MCF 10A (cell line): ENCODE measurements around the genes POMGNT1, UQCRH and TEX38.

GRCh38 chr1:46197389-46198669, at the start of gene POMGNT1:
Gene POMGNT1, minus strand, starts transcription at chr1:46198434.
- PRO-cap = bidirectional peak, plus-strand start at chr1:46198593, minus-strand start at chr1:46198419
- RRBS = under 1% methylated on average over 17 of the region's 73 CpGs

DNA sequence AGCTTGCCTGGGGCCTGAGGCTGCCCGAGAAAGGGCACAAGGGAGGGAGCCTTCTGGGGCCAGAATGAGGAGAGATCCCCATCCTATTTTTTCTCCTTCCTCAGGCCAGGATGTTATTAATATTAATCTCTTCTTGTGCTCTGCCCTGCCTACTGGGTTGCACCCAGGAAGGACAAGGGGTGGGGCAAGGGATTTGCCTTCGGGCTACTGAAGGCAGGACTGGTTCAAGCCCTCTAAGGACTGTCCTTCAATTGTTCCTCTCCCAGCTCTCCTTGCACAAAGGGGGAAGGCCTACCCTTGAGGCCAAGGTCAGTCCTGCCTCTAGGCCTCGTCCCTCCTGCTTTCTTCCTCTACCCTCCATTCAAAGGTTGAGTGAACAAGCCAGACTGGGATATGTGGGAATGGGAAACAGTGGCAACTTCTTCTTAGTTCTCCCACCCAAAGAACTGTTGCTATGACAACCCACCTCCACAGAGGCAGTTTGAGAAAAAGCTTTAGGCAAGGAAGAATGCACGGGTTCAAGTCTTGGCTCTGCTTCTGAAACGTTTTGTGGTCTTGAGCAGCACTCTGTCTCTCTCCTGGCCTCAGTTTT, 2.6 kb downstream of the LURAP1 start:
- PRO-cap = no peak
- RRBS = no CpG with 5 or more reads among the region's 5 CpGs

DNA sequence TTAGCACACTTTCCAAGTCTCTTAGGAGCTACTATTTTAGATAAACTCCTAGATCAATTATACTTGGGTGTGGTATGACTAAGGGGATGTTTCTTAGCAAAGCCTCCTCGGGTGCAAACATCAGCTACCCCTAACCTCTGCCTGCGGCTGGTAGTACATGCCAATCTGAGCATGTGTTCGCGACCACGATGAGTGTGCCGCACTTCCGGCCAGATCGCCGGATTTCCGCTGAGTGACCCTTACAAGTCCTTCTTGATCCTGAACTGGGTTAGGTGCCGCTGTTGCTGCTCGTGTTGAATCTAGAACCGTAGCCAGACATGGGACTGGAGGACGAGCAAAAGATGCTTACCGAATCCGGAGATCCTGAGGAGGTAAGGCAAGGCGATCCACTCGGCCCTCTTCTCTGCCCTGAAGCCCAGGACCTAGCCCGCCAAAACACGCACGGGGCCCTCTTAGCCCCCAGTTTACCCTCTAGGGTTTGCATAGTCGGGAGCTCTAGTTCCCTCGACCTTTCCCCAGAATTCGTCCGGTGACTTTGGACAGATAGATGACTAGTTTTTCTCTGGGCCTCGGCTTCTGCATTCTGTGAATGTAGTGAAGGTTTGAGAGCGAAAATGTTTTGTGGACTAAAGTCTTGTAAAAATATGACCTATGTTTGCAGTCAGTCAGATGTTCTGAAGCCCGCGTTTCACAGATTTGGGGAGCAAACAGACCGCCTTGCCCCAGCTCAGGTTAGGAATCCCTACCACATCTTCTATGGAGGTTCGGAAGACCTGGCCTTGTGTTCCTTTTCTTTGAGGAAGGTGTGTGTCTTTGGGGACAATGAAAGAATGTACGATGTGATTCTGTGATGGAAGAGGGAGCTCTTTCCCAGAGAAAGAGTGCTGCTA, at the start of gene UQCRH:
Gene UQCRH (plus strand): TSS at position 249 of the 890 bp plus-strand sequence.
- PRO-cap = bidirectional peak, plus-strand start at position 242 of the sequence, minus-strand start outside the sequence
- RRBS = no CpG with 5 or more reads among the region's 32 CpGs

DNA sequence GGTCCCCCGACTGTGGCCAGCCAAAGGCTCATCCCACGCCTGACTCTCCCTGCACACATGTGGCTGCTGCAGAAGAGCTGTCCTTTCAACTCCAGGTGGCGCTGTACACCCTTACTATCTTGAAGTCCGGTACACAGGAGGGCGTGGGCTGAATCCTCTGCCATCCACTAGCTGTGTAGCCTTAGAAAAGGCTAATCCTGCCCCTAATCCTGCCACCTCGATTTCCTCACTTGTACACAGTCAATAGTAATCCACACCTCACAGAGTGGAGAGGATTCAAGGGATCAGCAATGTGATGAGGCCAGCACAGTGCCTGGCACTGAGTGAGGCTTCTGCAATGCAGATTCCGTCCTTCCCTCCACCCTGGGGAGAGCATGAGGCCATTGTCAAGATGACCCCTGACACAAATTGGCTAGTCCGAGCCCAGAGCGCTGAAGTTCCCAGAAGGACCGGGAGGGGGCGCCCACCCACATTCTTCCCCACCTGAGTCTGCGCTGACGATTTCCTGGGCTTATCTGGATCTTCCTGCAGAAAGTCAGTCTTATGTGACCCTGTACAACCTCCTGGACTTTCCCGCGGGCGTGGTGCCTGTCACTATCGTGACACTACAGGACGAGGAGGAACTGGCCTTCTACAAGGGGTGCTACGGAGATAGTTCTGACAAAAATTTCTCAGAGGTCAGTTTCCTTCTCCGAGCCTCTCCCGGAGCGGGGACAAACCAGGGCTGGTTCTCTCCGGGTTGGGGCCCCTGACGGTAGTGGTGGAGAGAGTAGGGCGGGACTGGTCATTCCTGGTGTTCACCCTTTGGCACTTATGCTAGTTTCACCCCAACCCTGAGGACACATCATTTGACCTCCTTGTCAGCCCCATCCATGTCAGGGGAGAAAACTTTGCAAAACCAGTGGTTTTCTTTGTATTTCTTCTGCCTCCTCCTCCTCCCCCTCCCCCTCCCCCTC, 47.0 kb upstream of the DMBX1 start:
- PRO-cap = no peak
- RRBS = no CpG with 5 or more reads among the region's 25 CpGs

DNA sequence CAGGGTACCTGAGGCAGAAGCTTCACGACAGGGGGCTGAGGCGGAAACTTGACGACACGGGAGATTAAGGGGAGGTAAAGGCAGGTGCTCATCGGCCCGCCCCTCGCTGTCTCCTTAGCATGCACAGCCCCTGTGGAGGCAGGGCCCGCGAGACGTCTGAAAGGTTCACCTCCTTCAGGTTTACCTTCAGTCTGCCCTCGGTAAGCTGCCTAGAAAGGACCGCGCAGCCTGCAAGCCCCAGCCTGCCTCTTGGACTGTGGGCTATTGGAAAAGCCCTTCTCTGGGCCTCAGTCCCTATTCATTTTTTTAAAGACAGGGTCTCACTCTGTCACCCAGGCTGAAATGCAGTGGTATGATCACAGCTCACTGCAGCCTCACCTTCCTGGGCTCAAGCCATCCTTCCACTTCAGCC, 12.3 kb downstream of the TMEM275 start:
- PRO-cap = no peak
- RRBS = no CpG with 5 or more reads among the region's 13 CpGs

DNA sequence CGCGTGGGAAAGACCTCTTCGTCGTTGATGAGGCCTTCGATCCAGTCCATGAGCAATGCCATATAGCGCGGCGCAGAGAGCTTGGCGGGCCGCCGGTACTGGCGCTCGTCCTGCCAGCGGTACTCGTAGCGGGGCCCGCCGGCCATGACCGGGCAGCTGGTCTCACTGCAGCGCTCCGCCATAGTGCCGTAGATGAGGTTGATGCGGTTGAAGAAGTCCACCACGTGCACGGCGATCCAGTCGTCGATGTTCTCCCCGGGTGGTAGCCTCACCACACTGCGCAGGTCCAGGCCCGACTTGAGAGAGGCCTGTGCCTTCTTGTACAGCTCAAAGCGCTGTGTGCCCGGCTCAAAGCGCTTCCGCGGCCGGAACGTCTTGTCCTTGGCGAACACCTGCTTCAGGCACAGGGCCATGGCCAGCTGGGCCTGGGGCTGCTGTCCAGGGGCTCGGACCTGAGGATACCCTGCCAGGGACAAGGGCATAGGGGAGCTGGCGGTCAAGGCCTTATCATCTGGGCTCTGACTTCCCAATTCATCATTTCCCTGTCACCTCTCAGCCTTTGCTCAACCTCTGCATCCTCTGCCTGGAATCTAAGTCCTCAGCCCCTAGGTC, 3.6 kb downstream of the MOB3C start:
- PRO-cap = no peak
- RRBS = 92% methylated on average over 12 of the region's 41 CpGs

DNA sequence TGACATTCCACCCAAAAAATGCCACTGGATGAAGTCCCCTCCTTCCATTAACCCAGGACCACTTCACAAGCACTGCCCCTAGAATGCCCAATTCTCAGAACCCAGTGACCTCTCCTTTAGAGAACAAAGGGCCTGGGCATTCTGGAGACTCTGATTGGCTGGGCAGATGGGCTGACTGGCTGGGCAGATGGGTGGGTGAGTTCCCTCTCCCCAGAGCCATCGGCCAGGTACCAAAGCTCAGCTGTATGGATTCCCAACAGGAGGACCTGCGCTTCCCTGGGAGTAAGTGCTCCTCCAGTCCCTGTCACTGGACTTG, at the start of gene TEX38:
Gene TEX38 (plus strand): TSS at position 165 of the 316 bp plus-strand sequence.
- PRO-cap = no peak
- RRBS = no CpG with 5 or more reads among the region's 2 CpGs

GRCh38 chr1:46806084-46807242, 7.6 kb downstream of the CYP4B1 start:
- PRO-cap = no peak
- RRBS = no CpG with 5 or more reads among the region's 17 CpGs

DNA sequence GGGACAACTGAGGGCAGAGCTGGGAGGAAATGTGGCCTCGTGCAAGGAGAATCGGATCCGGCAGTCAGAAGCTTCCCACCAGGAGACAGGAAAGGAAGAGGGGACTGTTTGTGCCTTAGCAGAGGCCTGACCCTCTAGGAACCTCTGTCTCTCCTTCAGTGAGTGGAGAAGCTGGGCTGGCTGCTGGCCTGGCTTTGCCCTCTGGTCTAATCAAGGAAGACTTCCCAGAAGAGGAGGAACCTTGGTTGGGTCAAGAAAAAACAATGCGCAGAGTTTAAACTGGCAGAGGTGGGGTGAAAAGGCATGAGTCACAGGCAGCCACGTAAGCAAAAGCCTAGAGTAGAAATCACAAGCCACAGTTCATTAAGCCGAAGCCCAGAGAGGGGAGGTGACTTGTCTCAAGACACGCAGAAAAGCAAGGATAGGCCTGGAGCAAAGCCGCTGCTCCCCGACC, 8.0 kb downstream of the PDZK1IP1 start:
- PRO-cap = bidirectional peak, plus-strand start at position 363 of the sequence, minus-strand start at position 159 of the sequence
- RRBS = no CpG with 5 or more reads among the region's 9 CpGs

- PRO-cap = no peak
- RRBS = 38% methylated on average over 6 of the region's 71 CpGs
Measured at GRCh38 chr1:47230635-47231667, 1.1 kb downstream of the TAL1 start.

DNA sequence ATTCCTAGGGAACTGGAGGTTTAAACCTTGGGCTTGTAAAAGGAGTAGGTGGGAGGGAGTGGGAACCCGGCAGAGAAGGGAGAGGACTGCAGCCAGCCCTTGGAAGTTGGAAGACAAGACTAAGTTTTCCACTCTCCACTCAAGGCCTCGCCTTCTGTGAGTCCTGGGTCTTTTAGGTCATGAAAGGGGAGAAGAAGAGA, 247.1 kb downstream of the FOXD2 start:
- PRO-cap = no peak
- RRBS = no CpG with 5 or more reads among the region's 2 CpGs

DNA sequence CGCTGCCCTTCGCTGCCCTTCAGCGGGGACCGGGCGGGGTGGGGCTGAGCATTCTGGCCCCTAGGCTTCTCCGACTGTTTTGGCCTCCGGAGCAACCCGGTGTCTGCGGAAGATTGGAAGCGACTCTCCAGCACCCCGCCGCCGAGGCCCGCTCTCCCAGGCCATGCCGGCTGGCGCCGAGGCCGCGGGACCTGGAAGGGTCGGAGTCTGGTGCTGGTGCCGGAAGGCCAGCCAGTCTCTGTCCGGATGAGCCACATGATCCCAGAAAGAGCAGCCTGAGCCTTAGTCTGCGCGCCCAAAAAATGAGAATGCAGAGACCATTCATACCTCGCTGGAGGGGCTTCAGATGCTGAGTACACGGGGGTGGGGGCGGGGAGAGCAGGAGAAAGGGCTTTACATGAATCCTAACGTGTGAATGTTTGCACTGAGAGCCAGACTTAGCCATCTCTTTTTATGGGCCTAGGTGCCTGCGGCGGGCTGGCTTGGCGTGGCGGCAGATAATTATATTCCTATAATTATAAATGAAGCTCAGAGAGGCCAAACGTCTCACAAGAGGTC, 272.1 kb downstream of the FOXD2 start:
- PRO-cap = no peak
- RRBS = 40% methylated on average over 21 of the region's 33 CpGs

- PRO-cap = no peak
- RRBS = no CpG with 5 or more reads among the region's 2 CpGs
Measured at GRCh38 chr1:47875957-47876221, 121.3 kb downstream of the TRABD2B start.

- PRO-cap = bidirectional peak, plus-strand start at chr1:47894928, minus-strand start at chr1:47894807
- RRBS = no CpG with 5 or more reads among the region's 7 CpGs
Measured at GRCh38 chr1:47894538-47895206, 102.5 kb downstream of the TRABD2B start.

DNA sequence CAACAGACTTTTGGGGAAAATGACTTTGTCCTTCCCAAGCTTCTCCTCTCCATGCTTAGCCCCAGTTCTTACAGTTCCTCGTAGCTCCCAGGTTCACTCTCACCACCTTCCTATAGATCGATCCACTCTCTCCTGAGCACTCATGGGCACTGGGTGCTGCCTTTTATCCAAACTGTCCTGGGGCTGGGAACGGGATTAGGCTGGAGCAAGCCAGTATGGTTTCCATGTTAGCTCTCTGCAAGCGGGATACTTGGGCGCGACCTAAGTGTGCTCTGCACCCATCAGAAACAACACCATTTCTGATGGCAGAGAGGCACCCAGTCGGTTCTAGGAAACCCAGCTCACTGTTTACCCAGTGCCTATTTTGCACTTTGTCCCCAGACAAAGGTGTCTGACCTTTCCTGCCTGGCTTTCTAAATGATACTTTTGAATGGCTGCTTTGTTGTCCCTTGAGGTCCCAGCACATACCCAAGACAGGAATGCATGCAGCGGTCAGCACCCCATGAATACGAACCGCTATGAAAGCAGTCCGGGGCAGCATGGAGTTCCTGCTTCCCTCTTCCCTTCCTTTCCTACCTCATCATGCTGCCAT, 84.0 kb downstream of the TRABD2B start:
- PRO-cap = no peak
- RRBS = no CpG with 5 or more reads among the region's 11 CpGs

GRCh38 chr1:48077873-48078304, 80.7 kb upstream of the TRABD2B start:
- PRO-cap = no peak
- RRBS = no CpG with 5 or more reads among the region's 5 CpGs

- PRO-cap = no peak
- RRBS = no CpG with 5 or more reads among the region's 4 CpGs
Measured at GRCh38 chr1:48247342-48247877, 24.9 kb downstream of the SLC5A9 start.

DNA sequence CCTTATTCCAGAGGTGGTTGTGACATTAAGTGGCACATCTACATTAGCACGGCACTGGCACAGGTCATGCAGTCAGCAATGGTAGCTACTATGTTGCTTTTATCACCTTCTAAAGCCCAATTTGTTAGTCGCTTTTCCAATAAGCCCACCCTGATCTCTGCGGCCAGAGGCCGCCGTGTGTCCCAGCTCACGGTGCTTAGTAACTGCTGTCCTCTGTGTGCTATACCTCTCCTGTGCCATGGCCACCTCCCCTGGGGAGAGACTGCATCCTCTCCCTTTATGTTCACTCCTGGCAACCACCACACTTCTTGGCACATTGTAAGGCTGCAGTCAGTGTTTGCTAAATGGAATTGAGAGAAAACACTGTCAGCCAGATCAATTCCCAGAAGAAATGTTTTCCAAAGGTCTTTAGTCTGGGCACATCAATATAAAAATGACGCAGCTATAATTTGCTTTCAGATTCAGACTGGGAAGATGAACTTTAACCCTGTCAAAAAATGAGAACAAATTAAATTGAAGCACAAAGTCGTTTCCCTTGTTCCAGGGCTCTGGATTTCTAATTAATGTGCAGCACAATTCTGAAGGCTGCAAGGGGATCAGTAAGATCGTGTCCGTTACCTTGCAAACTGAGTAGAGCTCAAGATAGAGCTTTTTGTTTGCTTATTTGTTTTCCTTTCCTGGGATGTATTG, 96.8 kb downstream of the BEND5 start:
- PRO-cap = no peak
- RRBS = no CpG with 5 or more reads among the region's 10 CpGs

DNA sequence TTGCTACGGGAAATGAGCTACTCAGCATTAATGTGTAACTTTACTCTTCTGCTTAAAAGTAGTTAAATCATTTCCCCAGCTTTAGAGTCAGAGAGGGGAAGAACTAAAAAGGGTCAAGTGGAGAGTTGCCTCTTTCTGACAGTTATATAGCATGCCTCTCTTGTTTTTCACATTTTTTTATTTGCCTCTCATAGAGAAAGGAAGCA, 10.2 kb upstream of the ELAVL4 start:
- PRO-cap = no peak
- RRBS = no CpG with 5 or more reads among the region's 1 CpG

GRCh38 chr1:50633586-50634227, 210.5 kb upstream of the DMRTA2 start:
- PRO-cap = no peak
- RRBS = no CpG with 5 or more reads among the region's 6 CpGs